ENCODE results near the genes C1orf226, UHMK1 and DDR2.

DNA sequence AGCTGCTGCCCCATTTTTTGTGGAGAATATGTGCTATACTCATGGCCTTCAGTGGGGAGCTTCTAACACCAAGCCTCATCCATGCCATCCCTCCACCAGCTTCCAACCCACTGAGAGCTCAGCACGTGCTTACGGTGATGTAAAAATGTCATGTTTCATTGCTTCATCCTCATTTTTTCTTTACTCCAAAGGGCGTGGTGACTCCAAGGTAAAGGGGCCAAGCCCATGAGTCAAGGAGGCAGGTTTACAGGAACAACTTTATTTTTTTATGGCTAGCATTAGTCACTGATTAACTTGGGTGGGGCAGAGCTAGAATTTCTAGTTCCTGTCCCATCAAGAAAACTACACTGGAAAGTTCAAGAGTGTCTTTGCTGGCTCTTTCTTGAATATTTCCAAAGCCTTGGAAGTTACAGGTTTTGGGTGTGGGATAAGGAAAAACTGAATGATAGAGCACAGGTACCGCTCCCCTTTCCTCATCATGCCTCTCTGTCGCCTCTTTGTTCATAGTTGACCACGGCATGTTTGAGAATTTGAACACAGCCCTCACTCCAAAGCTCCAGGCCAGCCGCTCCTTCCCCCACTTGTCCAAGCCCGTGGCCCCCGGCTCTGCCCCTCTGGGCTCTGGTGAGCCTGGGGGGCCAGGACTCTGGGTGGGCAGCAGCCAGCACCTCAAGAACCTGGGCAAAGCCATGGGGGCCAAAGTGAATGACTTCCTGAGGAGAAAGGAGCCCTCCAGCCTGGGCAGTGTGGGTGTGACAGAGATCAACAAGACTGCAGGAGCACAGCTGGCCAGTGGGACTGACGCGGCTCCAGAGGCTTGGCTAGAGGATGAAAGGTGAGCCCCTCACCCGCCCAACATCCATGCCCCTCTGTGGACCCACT is at the start of gene C1orf226:
Gene C1orf226, plus strand, starts transcription at position 345 of the 882 bp plus-strand sequence.
- PRO-cap = bidirectional peak, plus-strand start at position 347 of the sequence, minus-strand start at position 240 of the sequence

DNA sequence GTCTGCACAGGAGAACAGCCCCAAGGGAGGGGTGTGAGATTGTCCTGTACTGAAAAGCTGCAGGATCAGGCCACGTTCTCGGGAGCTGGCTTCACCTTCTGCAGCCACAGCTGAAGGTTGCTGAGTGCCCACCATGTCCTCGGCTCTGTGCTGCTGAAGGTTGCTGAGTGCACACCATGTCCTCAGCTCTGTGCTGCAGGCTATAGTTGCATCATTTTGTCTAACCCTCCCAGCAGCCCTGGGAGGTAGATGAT is 692 bp downstream of the C1orf226 start:
- PRO-cap = no peak

GRCh38 chr1:162389028-162389781 is 7.7 kb downstream of the C1orf226 start:
- PRO-cap = bidirectional peak, plus-strand start at chr1:162389590, minus-strand start at chr1:162389409

DNA sequence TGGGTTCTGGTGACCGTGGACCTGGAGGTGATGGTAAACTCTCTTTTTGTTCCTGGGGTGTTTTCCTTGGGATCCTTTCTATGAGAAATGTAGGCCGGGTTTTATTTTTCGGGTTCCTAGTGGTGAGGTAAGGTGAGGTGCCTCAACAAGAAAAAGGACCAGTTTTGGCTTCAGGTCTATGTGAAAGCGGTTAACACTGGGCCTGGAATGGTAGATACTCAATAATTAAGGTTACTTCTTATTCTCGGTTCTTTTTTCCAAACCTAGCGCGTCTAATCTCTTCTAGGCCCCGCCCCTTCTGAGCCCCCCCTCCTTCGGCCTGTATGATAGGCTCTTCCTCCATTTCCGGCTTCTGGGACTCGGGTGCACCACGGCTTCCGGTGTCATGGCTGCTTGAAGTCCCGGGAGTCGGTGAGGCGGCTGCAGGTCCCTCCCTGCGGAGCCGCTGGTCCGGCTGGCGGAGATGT is at the start of gene UHMK1:
Gene UHMK1, plus strand, starts transcription at position 355 of the 467 bp plus-strand sequence.
- PRO-cap = bidirectional peak, plus-strand start at position 396 of the sequence, minus-strand start at position 300 of the sequence

- PRO-cap = no peak
Observed at GRCh38 chr1:162500592-162501271, 3.1 kb downstream of the UHMK1 start.

DNA sequence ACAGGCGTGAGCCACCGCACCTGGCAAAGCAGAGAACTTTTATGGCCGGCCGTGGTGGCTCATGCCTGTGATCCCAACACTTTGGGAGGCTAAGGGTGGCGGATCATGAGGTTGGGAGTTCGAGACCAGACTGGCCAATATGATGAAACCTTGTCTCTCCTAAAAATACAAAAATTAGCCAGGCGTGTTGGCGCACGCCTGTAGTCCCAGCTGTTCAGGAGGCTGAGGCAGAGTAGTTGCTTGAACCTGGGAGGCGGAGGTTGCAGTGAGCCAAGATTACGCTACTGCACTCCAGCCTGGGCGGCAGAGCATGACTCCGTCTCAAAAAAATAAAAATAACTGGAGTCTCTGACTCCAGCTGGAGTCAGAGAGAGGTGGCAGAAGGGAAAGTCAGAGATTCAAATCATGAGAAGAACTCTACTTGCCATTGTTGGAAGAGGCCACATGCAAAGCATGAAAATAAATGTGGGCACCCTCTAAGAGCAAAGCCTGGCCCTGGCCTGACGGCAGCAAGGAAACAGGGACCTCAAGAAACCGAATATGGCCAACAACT is 16.5 kb upstream of the UAP1 start:
- PRO-cap = no peak

- PRO-cap = unidirectional peak, plus-strand start at chr1:162631817
Observed at GRCh38 chr1:162631488-162631916, 762 bp upstream of the DDR2 start.

DNA sequence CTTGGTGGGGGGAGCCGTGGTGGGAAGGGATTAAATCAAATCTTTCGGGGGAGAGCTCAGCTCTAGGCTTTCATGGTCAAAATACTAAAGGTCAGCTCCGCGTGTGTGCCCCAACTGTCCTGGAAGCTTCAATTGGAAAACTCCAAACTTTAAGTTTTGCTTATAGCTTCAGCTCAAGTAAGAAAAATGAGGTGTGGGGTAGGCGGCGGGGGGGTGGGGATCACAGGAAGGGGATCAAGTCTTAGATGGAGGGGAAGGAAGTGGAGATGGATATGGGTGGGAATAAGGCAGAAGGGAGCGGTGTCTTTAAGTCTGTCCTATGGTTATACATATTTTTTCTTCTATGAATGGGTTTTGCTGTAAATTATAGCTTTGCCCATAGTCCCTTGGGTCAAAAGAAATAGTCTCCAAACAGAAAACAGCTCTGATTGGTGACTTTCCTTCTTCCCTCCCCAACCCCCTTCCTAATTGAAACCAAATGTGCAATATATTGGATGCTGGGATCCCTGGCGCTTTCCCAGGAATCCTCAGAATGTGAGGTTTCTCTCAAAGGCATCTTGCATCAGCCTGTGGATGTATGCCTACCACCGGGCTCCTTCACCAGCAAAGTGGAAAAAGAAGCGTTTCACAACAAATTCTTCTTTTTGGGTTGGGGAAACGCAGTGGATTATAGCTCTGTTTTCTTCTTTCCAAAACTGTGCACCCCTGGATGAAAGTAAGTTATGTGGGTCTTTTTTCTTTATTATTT is at the start of gene DDR2:
Gene DDR2, plus strand, starts transcription at position 548 of the 748 bp plus-strand sequence.
- PRO-cap = no peak

- PRO-cap = no peak
Observed at GRCh38 chr1:162632665-162633078, 408 bp downstream of the DDR2 start.

GRCh38 chr1:162667350-162667768 is 35.1 kb downstream of the DDR2 start:
- PRO-cap = no peak

GRCh38 chr1:162792417-162793003 is 2.0 kb downstream of the HSD17B7 start:
- PRO-cap = unidirectional peak, minus-strand start at chr1:162792736

DNA sequence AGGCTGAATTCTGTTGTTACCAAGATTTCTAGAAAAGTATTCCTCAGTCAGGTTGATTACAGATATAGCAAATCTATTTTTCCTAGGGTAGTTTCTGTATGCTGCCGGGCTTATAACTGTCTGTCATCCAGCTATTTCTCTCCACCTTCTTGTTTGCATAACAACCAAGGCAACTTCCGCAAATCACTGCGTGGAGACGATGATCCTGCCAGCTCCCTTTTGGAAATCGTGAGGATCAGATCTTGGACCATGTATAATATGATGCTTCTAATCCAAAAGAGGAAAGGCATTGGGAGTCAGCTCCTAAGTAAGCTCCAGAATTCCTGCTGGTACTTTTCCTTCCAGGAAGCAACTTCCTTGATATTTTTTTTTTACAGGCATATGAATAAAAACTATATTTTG is 474 bp upstream of the RGS4 start:
- PRO-cap = unidirectional peak, plus-strand start at position 186 of the sequence

DNA sequence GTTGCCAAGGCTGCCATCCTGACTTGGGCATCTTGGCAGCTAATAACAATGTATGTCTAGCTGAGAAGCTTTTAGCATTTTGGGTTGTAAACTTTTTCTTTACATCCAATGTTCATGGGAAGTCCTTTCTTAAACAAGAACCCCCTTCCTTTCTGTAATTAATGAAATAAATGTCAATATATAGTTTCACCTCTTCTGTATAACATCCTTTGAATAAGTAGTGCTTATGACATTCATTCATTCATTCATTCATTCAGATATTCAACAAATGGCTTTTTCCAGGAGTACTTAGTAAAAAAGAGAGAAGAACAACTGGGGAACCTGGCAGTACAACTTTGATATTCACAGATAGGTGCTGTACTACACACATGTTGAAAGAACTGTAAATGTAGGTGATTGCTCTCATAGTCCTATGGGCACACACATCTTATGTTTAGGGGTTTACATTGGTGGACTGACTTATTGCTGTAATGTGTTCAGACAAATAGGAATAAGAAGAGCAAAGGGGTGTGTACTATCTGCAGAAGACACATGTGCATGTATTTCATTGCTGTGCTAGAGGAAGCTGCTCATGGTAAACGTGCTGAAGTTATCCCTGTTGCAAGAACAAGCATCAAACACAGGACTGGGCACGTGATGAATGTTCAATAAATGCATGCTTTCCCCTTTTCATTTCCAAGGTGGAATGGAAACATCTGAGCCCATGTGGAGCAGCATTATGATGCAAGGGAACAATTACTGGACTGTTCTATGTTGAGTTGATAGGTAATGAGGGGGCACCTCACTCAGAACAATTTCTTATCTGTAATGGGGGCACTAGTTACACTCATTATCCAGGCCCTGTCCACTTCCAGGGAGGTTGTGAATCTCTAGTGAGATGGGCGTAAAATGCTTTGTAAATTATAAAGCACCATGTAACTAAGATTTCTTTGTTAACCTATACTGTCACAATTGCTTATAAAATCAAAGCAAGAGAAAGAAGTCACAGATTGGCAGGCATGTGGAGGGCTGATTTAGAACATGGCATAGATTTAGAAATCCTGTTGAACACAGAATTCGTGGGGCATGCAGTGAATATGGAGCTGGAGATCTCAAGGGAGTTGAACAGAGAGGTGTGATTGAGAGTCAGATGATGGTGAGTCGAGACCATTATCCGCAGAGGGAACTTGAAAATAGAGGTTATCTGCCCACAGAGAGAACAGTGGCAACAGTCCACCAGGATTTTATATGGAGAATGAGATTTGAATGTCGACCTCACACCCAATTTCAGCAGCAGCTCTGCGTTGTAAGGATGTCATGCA is 27.2 kb downstream of the PBX1 start:
- PRO-cap = no peak

GRCh38 chr1:164599288-164599946 is 40.4 kb downstream of the PBX1 start:
- PRO-cap = no peak

- PRO-cap = no peak
Observed at GRCh38 chr1:164610518-164610962, 51.6 kb downstream of the PBX1 start.

DNA sequence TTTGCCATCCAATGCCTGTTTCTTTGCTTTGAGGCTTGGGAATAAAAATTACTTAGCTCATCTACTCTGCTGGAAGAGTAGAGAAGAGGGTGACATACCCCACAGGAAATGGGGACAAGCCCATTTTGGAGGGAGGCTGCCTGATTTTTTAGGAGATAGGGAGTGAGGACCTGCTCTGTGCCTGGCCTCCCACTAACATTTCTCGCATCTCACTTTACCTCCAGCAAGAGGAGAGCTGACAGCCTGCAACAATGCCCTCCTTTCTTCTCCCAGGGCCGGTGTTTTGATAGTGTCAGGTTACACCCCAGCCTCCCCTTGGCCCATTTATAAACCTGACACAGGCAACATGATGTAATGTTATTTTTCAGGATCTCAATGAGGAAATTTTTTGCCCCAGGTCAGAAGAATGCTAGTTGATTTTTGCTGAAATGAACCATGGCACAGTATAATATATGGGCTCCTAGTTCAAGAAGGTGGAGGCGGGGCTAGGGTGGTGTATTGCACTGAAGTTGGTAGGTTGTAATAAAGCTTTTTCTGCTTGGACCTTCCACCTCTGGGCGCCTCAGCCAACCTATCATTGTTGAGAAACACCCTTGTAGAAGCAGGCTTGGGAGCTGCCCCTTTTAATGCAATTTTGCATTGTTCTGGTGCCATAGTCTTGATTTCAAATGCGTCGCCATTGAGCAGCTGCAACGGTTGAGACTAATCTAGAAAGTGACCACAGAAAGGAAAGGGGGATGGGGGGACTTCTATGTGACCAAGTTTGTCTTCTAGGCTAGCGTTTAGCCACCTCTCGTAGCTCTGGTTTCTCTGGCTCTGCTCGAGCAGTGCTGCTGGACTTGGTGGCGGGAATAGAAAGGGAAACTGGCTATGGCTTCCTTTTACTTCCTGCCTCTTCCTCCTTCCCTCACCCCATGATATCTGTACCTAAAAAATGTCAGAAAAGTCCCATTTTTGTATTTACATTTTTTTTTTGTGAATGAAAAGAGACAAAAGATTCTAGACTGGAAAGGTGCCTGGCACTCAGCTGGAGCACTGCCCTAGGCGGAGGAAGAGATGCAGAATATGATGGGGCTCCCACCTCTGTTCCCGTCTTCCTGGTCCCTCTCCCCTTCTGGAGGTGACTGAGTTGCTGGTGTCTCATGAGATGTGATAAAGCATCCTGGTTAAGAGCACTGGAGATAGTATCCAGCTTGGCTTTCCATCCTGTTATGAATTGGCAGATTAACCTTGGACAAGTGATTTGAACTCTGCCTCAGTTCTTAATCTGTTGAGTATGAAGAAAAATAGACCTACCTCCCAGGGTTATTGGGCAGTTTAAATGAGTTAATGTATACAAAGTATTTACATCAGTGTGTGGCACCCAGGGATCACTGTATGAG is 53.2 kb downstream of the PBX1 start:
- PRO-cap = no peak

DNA sequence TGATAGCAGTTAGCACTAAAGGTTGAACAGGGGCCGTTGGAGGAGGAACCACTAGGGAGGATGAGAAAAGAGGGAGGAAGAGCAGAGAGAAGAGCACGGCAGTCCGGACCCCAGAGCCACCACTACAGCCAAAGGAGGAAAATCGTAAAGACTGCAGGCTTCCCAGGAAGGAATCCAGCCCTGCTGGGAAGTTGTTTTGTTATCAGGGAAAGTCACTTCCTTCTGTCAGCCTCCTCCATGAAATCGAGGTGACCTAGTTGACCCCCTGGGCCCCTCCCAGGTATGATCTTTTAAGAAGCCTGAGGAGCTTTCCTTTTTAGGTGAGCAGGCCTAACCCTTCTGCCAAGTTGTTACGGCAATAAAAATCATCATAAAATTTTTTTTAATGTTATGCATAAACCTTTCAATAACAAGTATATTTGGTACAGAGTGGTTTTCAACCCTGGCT is 88.3 kb downstream of the PBX1 start:
- PRO-cap = no peak

- PRO-cap = no peak
Observed at GRCh38 chr1:164801135-164801474, 242.1 kb downstream of the PBX1 start.

DNA sequence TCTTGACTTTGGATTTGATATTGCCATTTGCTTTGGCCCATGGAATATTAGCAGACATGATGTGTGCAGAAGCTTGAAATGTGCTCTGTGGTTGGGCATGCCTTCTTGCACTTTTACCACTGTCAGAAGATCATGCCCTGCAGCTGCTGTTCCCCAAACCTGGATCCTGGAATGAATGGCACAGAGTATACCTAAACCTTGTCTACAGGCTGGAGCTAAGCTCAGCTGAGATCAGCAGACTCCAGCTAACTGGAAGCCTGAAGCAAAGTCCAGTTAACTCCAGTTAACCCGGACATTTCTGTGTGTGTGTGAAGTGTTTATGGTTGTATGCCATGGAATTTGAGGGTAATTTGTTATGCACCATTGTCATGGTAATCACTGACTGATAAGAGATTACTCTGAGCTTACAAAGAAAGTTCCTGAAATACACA is 107.6 kb downstream of the LMX1A start:
- PRO-cap = unidirectional peak, minus-strand start at position 173 of the sequence

DNA sequence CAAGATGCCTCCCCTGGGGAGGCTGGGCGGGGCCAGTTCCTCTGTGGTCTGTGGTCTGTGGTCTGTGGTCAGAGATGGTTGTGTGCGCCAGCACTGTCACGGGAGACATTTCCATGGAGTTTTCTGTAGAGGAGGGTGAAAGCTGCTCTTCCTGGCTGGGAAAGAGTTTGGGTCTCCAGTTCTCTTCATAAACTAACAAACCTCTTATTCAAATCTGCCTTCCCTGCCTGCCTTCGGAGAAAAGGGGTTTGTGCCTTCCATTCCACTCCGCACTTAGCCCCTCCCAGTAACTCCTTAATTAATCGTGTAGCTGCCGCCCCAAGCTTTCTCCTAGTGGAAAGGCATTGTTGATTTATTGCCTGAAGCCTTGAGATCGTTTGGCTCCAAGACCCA is 36.6 kb upstream of the LMX1A start:
- PRO-cap = no peak

Data from left lobe of liver (tissue), 1 donor.